Glomerular endothelial cell (primary cell): ENCODE measurements around the genes TBC1D9 and GYPE.

GRCh38 chr4:140743109-140743958, 12.9 kb downstream of the TBC1D9 start:
- RAMPAGE, long total RNA: no peak

DNA sequence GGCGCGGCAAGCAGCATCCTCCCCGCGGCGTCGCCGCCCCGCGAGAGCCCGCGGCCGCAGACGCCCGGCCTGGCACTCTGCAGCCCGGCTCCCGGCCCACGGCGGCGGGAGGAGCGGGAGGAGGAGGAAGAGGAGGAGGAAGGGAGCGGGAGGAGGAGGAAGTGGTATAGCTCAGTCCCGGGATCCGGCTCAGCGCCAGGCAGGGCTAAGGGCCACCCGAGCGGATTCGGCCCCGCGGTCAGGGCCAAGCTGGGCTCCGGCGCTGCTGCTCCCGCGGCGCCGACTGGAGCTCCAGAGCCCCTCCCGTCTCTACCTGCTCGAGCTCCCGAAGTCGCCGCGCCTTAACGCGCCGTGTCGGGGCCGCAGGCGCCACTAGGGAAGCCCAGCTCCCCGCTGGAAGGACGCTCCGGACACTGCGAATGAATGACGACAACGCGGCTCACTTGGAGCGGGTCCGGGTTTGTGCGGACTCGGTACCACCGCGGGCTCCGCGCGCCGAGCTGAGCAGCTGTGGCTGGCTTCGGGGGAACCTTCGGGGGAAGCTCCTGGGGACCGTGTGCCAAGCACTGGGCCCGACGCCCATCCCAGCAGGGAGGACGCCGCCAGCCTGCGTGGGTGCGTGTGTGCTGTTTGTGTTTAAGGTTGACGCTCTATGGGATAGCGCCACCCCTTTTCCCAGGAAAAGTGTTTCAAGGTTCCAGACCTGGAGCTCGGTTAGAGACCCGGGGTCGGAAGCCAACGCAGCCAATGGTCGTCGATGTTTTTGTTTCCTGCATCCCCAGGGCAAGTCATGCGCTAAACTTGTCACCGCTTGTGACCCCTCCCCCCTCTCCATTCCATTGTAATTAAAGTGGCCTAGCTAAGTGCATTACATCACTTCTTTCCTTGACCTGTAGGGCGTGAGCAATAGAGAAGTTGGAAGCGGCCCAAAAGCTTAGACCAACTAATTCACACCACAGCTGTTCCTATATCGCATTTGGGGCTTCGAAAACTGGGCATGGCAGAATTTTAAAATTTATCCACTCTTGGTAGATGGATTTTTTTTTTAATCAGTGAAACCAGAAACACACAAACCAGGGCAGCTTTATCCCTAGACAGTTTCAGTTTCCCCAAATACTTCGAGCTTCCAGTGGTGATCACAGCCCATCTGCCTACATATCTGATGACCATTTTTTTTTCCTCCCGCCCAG, at the start of gene TBC1D9:
TBC1D9 (minus strand) TSS at position 126 of the 1,190 bp plus-strand sequence.
- RAMPAGE, long total RNA: no peak

GRCh38 chr4:140800560-140801097, 44.4 kb upstream of the TBC1D9 start:
- RAMPAGE, long total RNA: no peak

DNA sequence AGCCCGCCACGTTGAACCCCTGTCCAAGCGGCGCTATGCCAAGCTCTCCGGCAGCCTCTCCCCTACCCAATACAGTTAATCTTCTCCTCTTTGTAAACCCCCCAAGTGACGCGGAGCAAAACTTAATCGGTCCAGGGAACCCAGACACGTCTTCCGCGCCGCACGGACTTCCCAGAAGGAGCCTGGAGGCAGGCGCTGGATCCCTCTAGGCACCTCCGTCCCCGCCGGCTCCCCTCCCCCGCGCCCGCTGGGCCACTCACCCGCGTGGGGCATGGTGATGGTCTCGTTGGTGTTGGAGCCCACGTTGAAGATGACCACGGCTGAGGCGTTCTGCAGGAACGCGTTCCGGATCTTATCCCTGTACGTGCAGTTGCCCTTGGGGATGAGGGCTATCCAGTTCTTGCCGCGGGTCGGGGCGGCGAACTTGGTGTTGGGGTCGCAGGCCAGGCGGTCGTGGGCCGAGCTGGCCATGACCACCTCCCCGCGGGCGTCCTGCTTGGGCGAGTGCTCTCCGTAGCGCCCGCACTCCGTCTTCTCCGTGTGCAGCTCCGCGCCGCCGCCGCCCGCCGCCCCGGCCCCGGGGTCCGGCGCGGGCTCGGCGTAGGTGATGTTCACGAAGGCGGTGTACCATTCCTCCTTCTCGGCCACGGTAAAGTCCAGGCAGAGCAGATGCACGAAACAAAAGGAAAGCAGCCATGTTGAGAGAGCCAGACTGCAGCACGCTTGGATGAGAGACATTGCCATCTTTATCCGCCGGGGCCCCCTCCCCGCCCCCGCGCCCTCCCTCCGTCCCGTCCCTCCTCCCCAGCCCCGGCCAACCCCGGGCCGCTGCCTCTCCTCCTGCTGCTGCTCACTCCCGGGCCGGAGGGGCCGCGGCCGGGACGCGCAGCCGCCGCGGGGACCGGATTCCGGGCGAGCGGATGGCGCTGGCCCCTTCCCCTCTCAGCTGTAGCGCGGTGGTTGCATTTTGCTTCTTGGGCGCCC, 912 bp downstream of the RNF150 start:
- RAMPAGE, long total RNA: no peak

- RAMPAGE, long total RNA: no peak
These were observed 455.4 kb downstream of the IL15 start for GRCh38 chr4:142091646-142092239.

GRCh38 chr4:142473352-142474193, 372.5 kb downstream of the INPP4B start:
- RAMPAGE, long total RNA: no peak

DNA sequence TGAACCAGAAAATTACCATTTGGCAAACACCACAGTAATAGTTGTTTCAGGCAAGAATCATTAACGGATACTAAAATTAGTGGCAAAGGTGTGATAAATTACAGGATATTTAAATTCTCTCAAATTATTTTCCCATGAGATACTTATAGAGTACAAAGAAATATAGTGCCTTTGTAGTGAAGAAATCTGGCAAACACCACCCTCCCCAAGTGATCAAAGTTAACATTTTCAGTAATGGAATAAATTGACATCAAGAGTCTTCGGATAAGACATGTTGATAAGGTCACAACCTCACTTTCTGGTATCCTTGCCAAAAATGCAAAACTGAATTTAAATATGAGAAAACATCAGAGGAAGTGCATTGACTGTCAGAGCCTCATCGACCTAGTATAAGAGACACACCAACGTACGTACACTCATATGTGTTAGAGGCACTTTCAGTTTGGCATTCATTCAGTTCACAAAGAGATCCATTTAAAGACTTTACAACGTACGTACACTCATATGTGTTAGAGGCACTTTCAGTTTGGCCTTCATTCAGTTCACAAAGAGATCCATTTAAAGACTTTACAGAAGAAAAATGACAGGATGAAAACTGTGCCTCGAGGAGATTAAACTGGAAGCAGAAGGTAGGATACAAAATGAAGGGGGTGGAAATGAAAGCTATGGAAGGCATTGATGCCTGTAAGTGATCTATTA, 280.4 kb downstream of the INPP4B start:
- RAMPAGE, long total RNA: no peak

DNA sequence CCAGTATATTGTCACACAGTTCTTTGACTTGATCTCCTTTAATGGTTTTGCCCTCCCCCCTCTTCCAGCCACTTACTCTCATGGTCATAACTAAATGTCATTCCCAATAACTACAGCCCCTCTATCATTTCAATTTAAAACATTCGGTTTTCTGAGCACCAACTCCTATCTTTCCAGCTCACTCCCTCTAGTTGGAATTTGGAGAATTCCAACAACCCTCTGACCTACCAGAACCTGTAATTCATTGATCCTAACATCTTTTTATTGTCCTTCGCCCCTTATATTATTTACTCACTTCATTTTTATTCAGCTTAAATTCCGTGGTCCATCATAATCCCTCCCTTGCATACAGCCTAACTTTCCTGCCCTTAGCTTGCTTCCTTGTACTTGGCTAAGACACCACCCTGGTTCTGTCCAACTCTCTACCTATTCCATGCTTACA, 21.6 kb upstream of the USP38 start:
- RAMPAGE, long total RNA: no peak

DNA sequence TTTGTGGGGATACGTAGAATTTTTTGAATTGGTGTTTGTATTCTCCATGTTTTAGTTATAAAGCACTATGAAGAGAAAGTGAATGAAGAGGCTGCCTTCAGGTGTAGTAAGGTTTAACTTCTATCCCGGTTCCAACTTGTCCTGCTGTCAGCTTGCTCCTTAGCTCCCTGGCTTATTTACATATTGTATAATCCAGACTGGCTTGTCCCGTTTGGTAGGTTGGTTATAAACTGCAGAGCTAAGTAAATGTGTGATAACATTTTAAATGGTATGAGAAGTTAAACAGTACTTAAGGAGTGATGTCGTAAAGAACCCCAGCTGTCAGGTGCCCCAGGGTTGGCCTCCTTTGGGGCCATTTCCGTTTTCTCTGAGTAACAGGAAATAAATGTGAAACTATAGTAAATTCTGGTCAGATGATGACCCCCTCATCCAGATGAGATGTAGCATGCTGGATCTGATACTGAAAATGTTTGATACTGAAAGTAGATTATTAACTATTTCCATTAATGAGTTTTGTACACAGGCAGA, 22.2 kb downstream of the GAB1 start:
- RAMPAGE, long total RNA: no peak

DNA sequence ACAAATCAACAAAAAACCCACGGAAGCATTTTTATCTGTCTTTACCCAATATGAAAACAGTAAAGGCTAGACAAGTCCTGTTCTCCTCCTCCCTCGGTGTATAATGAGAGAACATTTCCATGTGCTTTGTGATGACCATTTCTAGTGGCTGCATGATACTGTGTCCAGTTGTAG, 22.6 kb downstream of the GAB1 start:
- RAMPAGE, long total RNA: no peak

DNA sequence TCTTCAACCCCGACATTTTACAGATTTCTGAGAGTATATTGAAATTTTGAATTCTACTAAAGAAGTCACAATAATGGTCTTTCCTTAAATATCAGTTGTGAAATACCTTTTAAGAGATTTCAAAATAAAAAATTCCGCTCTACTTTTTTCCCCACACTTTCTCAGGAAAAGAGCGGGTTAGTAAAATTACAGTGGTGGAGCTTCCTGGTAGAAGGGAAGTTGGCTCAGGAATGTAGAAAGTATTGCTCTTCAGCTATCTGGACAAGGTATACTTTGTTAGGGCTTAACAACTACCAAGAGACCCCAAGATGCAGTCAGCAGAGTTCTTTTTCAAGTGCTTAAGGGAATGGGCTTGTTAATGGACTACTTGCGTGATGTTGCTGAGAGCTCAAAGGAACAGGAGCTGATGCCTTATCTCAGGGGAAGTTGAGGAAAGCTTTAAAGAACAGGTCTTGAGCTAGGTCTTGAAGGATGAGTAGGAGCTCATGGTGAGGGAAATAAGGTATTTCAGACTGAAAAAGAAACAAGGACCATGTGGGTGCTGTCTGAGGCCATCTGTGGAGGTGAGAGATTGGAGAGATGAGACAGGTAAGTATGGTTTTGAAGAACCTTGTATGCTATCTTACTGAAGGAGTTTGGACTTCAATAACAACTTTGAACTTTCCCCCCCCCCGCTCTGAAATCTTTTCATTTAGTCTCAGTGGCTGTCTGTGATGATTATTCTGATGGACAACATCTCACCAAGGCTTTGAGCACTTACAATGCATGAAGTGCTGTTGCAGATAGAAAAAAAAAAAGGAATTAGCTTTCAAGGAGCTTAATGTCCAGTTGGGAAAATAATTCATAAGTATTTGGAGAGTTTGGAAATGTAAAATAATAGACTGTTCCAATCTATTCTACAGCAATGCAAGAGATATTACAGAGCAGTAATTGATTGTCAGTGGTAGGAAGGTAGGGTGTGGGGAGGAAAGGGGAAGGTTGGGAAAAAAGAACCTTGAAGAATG, 72.3 kb downstream of the GAB1 start:
- RAMPAGE, long total RNA: no peak

- RAMPAGE, long total RNA: no peak
These were observed 75.8 kb downstream of the GAB1 start for GRCh38 chr4:143412348-143412986.

GRCh38 chr4:143513178-143513405, 410 bp upstream of the SMARCA5 start:
- RAMPAGE, long total RNA: no peak

DNA sequence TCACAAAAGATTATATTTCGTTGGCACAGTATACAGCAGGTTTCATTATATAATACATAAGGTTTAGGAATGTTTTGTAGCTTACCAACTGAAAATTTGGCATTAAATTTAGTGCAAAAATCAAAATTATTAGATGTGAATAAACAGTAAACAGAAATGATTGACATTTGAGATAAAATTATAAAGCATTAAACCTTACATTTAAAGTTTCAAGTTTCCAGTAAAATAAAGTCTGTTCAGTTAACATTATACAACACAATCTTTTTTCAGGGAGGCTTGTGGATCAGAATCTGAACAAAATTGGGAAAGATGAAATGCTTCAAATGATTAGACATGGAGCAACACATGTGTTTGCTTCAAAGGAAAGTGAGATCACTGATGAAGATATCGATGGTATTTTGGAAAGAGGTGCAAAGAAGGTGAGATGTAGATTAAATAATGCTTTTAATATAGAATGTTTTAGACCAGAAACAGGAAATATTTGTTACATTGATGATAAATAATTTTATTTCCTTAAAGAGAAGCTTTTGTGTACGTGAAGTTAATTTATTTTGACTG, 29.8 kb downstream of the SMARCA5 start:
- RAMPAGE, long total RNA: no peak

DNA sequence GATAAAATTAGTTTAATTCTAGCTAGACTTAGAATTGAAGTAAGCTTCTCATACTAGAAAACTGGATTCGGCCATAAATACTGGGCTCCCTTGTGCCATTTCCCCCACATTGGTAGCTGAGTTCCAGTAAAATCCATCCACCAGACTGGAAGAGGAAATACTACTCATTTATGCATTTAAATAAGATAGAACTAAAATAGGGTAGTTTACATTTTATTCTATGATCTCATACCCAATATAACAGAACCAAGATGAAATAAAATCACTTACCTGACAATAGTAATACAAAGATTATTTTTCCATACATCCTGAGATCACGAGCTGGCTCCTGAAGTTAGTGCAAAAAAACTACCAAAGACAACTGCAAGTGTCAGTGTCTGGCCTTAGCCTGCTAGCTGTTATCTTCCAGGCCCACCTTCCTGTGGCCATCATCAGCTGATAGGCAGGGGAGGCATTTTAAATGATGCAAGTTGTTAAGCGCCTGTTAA, at the start of gene GYPE:
GYPE (minus strand) TSS at position 359 of the 488 bp plus-strand sequence.
- RAMPAGE, long total RNA: no peak

DNA sequence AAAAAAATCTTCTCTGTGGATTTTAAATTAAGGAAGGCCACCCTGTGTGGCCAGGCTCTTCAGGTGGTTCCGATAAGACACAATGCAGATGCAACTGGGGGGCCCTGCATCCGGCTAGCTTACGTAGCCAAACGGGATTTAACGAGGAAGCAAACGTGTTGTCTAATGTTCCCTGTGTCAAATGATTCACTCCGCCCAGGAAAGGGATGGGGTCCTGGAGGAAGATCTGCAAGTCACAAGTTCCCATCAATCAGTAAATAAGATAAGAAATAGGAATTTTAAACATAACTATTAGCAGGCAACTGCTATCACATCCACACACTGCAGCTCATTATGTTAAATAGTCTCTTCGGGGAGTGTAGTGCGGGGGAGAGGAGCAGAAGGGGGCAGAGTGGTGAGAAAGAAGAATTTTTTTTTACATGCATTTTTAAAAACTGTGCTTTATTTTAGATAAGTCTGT, 216.5 kb upstream of the GYPA start:
- RAMPAGE, long total RNA: no peak

DNA sequence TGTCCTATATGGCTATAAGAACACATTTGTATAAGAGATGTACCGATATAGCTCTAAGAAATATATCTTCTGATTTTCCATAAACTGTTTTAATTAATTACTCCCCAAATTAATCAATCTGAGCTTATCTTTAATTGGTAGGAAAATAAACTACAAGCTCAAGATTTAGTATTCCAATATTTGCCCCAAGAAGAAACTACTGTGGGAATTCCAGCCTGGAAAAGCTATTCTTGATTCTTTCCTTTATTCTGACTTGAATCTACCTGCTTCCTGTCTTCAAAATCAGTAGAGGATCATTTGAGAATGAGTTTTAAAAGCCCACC, 136.9 kb downstream of the HHIP start:
- RAMPAGE, long total RNA: no peak

DNA sequence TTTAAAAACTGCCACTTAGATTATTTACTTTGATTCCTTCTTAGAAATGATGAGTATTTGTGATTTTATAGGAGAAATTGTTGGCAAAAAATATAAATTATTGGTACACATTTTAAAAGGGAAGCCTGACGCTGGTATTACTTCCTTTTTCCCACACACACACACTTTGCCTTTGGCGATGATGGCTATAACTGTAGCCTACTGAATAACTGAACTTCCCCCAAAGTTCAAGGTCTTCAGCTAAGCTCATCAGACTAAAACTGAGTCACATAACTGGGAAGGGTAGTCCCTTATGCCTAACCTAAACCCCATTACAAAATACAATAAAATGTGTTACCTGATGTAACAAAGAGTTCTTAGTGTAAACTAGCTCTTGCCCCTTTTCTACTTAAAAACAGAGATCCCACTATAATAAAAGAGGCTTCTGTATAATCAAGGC, 2.6 kb downstream of the OTUD4 start:
- RAMPAGE, long total RNA: no peak

DNA sequence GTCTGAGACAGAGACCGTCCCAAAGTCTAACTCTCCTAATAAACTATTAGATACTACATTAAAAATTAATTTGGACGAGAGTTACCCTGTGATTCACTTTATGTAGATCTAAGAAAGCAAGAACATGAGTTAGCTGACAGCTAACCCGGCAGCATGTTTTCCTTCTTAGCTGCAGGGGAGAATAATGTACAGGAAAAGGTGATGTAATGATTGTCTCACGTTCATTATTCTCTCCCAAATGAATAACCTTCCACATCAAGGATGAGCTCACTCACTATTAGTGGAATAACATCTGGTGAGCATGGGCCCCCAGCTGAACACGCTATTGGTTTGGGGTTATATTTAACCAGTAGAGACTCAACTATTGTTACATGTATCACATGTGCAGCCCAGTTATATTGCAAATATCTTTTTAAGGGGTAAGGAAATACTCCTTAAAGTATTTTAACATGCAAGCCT, 98.7 kb upstream of the OTUD4 start:
- RAMPAGE, long total RNA: no peak

DNA sequence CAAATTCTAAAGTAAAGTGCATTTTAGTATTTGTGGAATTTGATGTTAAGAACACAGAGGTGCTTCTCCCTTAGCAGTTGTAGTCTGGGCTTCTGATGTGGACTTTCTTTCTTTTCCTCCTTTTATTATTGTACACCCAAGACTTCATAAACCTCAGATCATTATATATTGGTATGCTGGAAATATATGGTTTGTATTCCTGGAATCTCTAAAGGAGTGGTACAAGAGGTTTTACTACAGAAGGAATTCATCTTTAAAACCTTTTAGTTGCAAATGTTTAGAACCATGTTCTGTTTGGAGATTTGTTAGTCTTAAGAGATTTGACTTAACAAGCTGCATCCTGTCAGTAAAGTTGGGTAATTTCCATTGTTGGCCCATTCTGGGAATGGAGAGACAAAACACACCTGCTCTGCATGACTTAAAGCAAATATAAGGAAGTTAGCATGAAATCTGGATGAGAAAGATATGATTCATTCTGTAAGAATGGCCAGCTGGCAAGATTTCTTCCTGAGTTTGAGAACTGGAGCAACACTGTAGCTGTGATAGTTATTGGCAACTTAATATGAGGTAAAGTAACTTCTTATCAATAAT, 64.0 kb downstream of the SMAD1 start:
- RAMPAGE, long total RNA: no peak